OVCAR3 (cell line): ENCODE results near the gene EIF4A3.

DNA sequence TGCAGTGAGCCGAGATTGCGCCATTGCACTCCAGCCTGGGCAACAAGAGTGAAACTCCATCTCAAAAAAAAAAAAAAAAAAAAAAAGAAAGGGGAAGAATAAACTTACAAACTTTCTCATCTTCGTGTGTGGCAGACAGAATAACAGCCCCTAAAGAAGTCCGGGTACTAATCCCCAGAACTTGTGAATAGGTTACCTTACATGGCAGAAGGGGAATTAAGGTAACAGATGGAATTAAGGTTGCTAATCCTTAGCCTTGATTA is 2.8 kb downstream of the CYTH1 start:
- RRBS = no CpG with 5 or more reads among the region's 4 CpGs

DNA sequence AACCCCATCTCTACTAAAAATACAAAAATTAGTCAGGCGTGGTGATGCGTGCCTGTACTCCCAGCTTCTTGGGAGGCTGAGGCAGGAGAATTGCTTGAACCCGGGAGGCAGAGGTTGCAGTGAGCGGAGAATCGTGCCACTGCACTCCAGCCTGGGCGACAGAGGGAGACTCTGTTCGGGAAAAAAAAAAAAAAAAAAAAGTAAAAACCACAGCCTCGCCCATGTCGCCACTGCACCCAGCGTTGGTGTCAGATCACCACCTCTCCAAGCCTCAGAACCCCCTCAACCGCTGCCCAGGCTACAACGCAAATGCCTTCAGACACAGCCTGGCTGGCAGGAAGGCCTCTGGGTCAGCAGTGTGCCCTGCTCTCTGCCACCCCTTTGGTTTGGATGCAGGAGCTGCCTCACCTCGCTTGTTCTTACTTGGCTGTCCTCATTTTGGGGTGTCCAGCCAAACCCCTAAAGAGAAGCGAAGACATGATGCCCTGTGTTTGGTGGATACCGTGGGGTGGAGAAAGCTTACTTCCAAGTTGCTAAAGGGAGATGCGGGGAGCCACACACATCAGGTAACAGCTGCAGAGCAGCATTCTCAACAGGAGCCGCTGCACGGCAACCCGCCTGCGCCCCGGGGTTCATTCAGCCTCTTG is 12.9 kb upstream of the CYTH1 start:
- RRBS = no CpG with 5 or more reads among the region's 21 CpGs

DNA sequence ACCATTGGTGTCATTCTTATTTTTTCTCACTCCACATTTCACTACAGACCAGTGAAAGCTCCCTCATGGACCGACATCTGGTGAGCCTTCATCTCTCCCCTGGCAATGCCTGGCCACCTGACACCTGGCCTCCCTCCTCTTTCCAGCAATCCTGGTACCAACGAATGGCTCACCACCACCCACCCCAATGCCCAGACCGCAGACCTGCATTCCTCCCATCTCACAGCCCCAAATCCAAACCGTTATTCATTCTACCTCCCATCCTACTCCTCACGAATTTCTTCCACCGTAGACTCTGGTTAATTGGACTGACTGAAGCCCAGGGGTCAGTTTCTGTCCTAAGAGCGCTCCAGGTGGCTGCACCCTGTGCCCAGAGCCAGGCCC is 15.2 kb downstream of the USP36 start:
- RRBS = no CpG with 5 or more reads among the region's 7 CpGs

GRCh38 chr17:78827001-78827751 is 13.4 kb downstream of the USP36 start:
- RRBS = 97% methylated on average over 3 of the region's 21 CpGs

GRCh38 chr17:78876866-78877465 is 26.0 kb downstream of the CEP295NL start:
- RRBS = no CpG with 5 or more reads among the region's 8 CpGs

GRCh38 chr17:78882382-78882909 is 20.6 kb downstream of the CEP295NL start:
- RRBS = no CpG with 5 or more reads among the region's 11 CpGs

- RRBS = no CpG with 5 or more reads among the region's 46 CpGs
Observed at GRCh38 chr17:79608479-79609200, 2.2 kb downstream of the RBFOX3 start.

DNA sequence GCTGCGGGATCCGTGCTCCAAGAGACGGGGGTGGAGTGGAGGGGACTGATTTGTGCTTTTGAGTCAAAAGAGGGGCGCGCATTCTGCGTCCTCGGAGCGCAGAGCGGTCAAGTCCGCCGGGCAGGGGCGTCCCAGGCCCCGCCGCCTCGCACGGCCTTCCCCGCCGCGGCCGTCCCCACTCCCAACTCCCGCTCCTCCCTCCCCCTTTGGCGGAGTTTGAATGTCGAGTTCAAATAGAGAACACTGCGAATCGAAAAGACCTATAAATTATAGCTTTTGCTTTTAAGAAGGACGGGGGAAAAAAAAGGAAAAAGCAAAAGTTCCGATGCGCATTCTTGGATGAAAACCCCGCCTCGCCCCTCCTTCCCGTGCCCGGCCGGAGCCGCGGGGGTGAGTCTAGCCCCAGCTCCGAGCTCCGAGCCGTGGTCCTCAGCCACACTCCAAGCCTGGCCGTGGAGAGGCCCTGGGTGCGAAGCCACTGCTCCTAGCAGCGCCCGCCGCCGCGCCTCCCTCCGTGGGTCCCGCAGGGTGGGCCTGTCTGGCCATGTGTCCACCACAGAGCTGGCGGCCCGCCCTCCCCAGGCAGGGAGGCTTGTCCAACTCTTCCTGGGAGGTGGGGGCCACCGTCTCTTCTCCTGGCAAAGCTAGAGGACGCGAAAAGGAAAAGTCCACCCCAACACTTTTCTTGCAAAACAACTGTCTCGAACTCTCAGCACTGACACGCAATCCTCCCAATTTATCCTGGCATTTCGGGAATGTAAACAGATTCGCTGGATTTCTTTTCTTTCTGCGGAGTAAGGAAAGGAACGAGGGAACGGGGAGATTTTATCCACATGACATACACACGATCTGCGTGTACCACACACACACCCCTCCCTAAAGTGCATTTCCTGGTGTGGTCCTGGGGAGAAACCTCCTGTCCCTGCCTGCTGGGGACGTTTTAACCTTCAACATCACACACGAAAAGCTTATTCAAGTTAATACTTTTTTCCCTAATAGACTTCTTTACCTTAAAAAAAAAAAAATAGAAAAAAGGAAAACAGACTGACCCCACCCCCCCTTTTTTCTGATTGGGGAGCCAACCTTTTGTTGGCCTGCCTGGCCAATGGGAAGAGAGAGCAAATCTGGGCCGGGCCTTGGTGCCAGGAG is 3.5 kb downstream of the CBX8 start:
- RRBS = no CpG with 5 or more reads among the region's 64 CpGs

GRCh38 chr17:79798518-79798811 is 1.6 kb upstream of the CBX8 start:
- RRBS = no CpG with 5 or more reads among the region's 14 CpGs

DNA sequence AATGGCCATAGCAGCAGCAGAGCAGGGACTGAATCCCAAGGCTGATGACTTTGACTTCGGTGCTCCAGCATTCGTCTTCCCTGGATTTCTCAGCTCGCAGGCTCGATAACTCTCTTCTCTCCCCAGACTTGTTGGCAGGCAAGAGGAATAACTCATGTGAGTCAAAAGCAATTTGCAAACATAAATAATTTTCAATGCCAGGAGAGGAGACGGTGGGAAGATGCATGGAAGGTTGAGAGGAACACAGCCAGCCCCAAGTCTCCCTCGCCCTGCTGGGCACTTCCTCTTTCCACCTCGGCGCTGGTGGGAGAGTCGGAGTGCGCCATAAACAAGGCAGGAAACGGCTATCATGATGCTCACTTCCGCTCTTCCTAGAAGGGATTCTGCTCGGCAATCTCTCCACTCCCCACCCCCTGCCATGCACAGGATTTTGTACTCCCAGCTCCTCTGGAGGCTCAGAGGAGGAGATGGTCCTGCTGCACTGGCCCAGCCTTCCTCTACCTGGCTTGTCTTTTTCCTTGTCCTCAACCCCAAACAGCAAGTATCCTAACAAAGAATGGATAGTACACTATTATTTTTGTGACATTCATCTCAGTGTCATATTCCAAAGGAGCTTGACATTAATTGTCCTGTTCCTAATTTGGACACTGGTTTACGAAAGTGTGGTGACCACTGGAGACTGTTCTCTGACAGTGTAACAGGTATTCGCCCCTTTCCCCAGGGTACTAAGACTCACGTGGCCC is 13.0 kb downstream of the CBX4 start:
- RRBS = no CpG with 5 or more reads among the region's 16 CpGs

DNA sequence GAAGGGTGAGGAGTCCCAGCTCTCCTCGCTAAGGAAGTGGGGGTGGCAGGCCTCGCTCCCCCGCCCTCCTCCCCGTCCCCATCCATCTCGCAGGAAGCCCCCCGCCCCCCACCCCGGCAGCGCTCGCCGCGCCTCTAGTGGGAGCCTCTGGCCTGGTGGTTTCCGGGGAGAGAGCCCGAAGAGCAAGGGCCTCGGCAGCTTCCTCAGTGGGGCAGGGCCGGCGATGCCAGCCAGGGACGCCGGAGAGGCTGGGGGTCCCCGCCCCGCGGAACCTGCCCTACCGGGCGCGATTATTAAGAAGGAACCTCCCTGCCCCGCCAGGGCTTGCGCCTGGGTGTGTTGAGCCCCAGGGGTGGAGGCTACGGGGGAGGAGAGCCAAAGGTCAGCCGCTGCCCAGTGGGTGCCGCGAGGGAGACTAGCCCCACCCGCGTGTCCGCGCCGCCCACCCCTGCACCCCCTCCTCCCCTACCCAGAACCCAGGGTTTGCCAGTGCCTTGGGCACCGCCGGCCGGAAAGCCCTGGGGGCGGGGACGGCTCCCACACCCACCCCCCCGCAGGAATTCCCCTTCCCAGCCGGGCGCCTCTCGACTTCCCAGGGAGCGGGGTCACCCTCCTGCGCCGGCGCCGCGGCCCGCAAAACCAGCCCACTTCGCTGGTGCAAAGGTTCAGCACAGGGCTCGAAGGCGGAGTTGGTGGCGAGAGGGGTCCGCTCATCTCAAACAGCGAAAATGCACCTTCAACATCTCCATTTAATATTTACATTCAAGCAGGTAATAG is 6.6 kb downstream of the CBX4 start:
- RRBS = 22% methylated on average over 24 of the region's 57 CpGs

- RRBS = 97% methylated on average over 11 of the region's 12 CpGs
Observed at GRCh38 chr17:79833703-79833829, 5.7 kb downstream of the CBX4 start.

- RRBS = no CpG with 5 or more reads among the region's 10 CpGs
Observed at GRCh38 chr17:79852396-79853157, 13.3 kb upstream of the CBX4 start.

DNA sequence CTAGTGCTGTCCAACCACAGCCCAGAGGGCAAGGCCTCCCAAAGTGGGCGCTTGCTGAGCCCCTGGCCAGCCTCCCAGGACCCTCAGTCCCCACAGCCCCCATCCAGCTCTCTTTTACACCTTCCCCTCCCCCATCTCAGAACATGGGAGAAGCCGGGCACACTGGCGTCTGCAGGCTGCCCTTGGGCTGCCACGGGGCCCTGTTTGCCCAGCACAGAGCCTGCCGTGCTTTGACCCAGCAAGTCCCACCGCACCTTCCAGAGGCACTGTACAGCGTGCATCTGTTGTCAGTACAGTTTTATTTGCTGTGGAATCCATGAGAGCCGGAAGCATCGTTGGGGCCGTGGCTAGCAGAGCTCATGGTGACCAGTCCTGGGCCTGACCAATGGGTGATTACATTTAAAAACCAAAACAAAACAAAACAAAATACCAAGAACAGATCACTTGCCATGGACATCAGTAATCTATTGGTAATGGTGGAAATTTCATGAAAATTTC is 96.2 kb upstream of the CBX4 start:
- RRBS = no CpG with 5 or more reads among the region's 10 CpGs

GRCh38 chr17:79942411-79943576 is 92.9 kb downstream of the TBC1D16 start:
- RRBS = 92% methylated on average over 7 of the region's 44 CpGs

DNA sequence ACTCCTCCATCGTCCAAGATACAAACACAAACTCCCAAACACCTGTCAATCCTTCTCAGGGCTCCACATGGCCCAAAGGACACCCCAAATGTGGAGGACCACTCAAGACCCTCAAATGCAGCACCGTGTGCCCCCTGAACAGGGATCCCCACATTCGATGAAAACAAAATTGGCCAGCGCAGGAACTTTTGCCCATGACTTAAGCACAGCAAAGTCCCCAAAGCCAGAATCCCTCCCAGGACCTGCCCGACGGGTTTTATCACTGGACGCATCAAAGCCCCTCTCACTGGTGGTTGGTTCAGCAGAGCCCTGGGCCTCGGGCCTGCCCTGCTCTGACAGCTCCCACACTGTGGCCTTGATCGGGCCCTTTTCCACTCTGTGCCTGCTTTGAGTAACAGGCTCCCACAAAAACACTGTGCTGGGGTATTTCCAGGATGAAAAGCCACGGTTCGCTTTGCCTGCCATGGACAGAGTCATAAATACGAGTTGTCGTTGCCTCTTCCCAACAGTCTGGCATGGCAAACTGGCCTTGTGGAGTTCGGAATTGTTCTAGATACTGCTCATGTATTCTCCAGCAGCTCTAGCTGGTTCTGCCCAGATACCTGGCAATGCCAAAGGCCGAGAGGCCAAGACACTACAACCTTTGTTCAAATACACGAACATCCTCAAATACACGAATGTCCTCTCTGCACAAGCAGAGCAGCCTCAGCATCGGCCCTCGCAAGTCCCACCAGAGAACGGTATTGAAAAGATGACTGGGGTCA is 46.4 kb downstream of the TBC1D16 start:
- RRBS = no CpG with 5 or more reads among the region's 20 CpGs

- RRBS = 92% methylated on average over 10 of the region's 33 CpGs
Observed at GRCh38 chr17:80010247-80010832, 25.3 kb downstream of the TBC1D16 start.

GRCh38 chr17:80018935-80019707 is 16.6 kb downstream of the TBC1D16 start:
- RRBS = no CpG with 5 or more reads among the region's 21 CpGs

DNA sequence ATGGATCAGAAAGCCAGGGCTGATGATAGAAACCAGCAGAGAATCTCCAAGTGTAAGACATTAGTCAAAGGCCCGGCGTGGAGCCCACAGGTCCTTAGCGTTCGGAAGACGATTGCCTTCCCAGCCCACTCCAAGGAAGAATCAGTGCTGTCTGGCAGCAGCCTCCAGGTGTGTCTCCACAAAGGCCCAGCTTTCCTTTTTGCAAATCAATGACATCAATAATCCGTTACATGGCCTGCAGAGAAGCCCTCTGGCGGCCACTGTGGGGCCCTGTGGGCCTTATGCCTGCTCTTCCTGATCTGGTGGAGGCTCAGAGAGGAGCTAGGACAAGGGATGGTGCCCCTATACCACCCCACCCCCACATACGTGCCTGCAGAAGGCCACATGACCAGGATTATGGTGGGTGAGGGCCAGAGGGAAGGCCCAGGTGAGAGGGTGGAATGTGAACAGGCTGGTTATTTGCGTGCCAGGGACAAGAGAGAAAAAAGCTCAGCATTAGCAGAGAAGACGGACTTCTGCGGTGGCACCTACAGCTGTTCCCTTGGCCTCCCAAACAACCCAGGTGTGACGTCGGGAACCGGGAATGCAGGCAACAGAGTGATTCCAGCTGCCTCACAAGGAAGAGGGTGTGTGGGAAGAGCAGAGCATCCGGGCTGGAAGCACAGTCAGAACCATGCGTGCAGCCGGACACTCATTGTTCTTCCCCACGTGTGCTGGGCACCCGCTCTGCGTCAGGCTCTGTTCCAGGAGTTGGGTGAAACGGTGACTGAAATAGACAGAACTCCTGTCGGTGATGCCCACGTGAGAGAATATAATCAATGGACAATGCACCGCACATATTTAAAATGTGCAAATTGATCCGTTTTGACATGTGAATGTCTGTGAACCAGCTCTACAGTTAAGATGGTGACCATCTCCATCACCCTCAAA is 22.4 kb downstream of the EIF4A3 start:
- RRBS = 69% methylated on average over 2 of the region's 25 CpGs

GRCh38 chr17:80146766-80147714 is at the start of gene EIF4A3:
Gene EIF4A3 (minus strand): TSS chr17:80147128.
- RRBS = 4% methylated on average over 22 of the region's 116 CpGs